Psoas muscle (tissue), 2 donors: ENCODE measurements around the gene TMEM163.

DNA sequence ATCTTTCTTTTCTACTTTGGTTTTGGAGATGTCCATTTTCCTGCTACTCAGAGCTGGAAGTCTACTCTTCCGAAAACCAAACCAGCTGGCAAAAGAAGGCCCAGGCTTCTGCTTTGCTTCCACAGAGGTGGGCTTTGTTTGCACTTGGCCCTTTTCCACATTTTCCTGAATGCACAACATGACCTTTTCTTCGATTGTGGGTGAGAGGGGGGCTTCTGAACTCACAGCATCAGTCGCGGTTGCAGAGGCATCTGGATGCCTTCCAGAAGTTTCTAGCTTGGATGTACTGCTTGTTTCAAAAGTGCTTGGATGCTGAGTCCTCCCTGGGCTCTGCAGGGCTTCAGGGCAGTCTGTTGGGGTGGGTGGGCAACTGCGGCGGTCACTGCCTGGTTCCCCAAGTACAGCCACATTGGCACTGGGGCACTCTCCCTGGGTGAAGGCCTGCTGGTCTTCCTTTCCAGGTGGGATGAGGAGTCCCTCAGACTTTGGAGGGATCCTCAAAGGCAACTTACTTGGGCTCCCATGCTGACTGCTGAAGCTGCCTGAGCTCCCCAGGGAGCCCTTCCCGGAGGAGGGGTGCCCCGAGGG is 112.3 kb upstream of the LYPD1 start:
- PRO-cap, 2 experiments, result no peak in any of the 2 experiments

- PRO-cap, 2 experiments, result no peak in any of the 2 experiments
These were observed 8.4 kb upstream of the NCKAP5 start for GRCh38 chr2:133576666-133577082.

GRCh38 chr2:133641311-133642101 is 73.2 kb upstream of the NCKAP5 start:
- PRO-cap, 2 experiments, result no peak in any of the 2 experiments

- PRO-cap, 2 experiments, result no peak in any of the 2 experiments
These were observed 114.3 kb upstream of the MGAT5 start for GRCh38 chr2:134139414-134140034.

DNA sequence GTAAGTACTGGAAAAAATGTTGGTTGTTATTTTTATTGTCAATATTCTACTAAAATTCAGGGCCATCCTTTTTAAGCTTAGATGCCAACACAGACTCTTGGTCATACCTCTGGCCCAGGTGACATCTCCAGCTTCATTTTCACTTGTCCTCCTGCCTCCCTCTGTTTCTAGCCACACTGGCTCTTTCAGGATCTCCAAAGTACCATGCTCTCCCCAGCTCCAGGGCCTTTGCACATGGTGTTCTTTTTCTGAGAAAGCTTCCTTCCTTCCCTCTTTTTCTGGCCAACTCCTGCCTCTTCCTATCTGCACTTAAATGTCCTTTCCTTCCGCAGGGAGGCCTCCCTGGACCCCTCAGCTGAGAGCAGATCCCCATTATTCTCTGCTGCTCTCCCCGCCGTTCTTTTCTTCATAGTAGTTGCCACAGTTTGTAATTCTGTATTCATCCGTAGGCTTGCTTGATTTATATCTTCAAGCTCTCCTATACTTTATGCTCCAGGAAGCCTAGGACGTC is 98.2 kb upstream of the MGAT5 start:
- PRO-cap, 2 experiments, result no peak in any of the 2 experiments

GRCh38 chr2:134260265-134260891 is 6.5 kb downstream of the MGAT5 start:
- PRO-cap, 2 experiments, result no peak in any of the 2 experiments

GRCh38 chr2:134282861-134283554 is 29.1 kb downstream of the MGAT5 start:
- PRO-cap, 2 experiments, result no peak in any of the 2 experiments

GRCh38 chr2:134360808-134361498 is 107.1 kb downstream of the MGAT5 start:
- PRO-cap, 2 experiments, result no peak in any of the 2 experiments

DNA sequence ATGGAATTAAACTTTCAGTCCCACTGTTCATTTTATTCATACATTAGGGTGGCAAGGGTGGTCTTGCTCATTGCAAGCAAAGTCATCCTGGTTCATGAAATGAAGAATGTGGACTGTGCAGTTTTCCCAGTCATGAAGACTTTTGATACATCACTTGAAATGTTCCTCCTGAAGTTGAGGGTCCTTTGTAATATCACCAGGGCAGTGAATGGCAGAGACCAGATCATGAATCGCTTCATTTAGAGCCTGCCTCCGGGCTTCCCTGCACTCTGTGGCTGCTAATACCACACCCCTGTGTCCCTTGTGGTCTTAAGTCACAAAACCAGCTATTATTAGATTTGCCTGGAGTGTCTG is 147.8 kb downstream of the MGAT5 start:
- PRO-cap, 2 experiments, result no peak in any of the 2 experiments

GRCh38 chr2:134412447-134413253 is 158.8 kb downstream of the MGAT5 start:
- PRO-cap, 2 experiments, result no peak in any of the 2 experiments

- PRO-cap, 2 experiments, result no peak in any of the 2 experiments
These were observed 164.1 kb downstream of the MGAT5 start for GRCh38 chr2:134417950-134418395.

DNA sequence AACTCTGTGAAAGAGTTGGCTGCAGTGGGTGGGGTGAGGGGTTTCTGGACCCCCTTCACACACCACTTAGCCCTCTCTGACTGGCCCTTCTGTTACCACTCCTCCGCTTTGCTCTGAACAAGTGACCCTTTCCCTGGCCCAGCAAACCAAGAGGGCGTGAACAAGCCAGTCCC is 180.0 kb downstream of the MGAT5 start:
- PRO-cap, 2 experiments, result no peak in any of the 2 experiments

DNA sequence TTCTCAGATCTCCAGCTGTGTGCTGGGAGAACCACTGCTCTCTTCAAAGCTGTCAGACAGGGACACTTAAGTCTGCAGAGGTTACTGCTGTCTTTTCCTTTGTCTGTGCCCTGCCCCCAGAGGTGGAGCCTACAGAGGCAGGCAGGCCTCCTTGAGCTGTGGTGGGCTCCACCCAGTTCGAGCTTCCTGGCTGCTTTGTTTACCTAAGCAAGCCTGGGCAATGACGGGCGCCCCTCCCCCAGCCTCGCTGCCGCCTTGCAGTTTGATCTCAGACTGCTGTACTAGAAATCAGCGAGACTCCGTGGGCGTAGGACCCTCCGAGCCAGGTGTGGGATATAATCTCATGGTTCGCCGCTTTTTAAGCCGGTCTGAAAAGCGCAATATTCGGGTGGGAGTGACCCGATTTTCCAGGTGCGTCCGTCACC is 62.9 kb downstream of the TMEM163 start:
- PRO-cap, 2 experiments, result no peak in any of the 2 experiments

- PRO-cap, 2 experiments, result no peak in any of the 2 experiments
These were observed at the start of gene TMEM163 for GRCh38 chr2:134718500-134719383. TSS of gene TMEM163 (minus strand) at chr2:134719000.

GRCh38 chr2:134739016-134739504 is 20.3 kb upstream of the TMEM163 start:
- PRO-cap, 2 experiments, result no peak in any of the 2 experiments

GRCh38 chr2:135602468-135602955 is 71.2 kb downstream of the R3HDM1 start:
- PRO-cap, 2 experiments, result no peak in any of the 2 experiments

DNA sequence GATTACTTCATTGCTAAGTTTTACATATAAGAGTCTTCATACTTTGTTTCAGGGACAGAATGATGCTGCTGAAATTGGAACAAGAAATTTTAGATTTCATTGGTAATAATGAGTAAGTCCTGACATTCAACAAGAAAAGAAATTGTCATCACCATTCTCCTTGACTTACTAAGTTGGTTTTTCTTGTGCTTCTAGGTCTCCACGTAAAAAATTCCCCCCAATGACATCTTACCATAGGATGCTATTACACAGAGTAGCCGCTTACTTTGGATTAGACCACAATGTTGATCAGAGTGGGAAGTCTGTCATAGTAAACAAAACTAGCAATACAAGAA is 100.3 kb downstream of the R3HDM1 start:
- PRO-cap, 2 experiments, result no peak in any of the 2 experiments

- PRO-cap, 2 experiments, result no peak in any of the 2 experiments
These were observed 965 bp downstream of the UBXN4 start for GRCh38 chr2:135742741-135742898.

DNA sequence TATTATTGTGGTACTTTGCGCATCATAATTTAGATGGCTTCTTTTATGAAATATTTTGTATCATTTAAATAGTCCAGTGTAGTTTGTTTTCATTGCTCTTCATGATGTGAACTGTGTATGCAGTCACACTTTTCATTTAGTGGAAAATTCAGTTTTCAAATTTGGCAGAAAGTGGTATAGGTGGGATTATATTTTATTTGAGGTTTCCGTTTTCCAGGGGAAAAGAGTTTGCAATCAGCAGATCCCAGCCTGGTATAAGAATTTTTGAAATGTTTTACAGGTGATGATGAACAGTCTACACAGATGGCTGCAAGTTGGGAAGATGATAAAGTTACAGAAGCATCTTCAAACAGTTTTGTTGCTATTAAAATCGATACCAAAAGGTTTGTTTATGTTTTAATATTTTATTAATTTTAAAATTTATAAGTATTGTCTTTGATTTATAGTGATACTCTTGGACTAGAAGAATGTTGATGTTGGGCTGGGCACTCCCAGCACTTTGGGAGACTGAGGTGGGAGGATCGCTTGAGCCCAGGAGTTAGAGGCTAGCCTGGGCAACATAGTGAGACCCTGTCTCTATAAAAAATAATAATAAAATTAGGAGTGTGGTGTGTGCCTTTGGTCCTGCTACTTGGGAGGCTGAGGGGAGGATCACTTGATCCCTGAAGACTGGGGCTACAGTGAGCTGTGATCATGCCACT is 6.5 kb downstream of the UBXN4 start:
- PRO-cap, 2 experiments, result no peak in any of the 2 experiments

- PRO-cap, 2 experiments, result no peak in any of the 2 experiments
These were observed 1.7 kb downstream of the DARS1 start for GRCh38 chr2:135983662-135984167.